Lung (tissue), 4 donors: ENCODE results near the genes NMRK1, PSAT1 and TLE4.

GRCh38 chr9:75087556-75088404 is at the start of gene NMRK1:
Gene NMRK1 (minus strand): TSS chr9:75088155.
- PRO-cap: bidirectional peak, plus-strand start at chr9:75088482, minus-strand start at chr9:75088216
- RAMPAGE, long total RNA: no peak
- RRBS: 1% methylated on average over 40 of the region's 75 CpGs

GRCh38 chr9:75108397-75109123 is 20.2 kb downstream of the OSTF1 start:
- PRO-cap: no peak
- RAMPAGE, long total RNA: no peak
- RRBS: no CpG with 5 or more reads among the region's 5 CpGs

DNA sequence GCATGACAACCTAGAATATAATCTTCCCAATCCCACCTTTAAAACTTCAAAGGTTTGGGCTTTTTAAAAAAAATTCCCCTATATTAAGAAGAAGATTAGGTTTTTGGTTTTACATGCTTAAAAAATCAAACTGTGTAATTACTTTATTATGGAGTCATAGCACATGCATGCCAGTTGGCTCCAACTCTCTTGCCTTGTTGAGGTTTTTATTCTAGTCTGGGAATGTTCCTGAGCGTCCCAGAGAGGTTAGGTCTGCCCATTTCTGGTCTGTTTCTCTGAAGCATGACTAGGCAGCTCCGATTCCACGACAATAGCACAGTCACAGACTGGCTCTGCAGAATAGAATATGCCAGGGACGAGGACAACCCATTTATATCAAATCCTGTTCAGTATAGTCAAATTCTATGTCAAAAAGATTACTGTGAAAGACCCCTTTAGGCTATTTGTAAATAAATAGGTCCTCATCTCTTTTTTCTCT is 217.0 kb downstream of the PCSK5 start:
- PRO-cap: no peak
- RAMPAGE, long total RNA: no peak
- RRBS: no CpG with 5 or more reads among the region's 4 CpGs

- PRO-cap: no peak
- RAMPAGE, long total RNA: no peak
- RRBS: 0% methylated on average over 1 of the region's 28 CpGs
Observed at GRCh38 chr9:76394708-76395391, 624 bp upstream of the RFK start.

- PRO-cap: no peak
- RAMPAGE, long total RNA: no peak
- RRBS: no CpG with 5 or more reads among the region's 3 CpGs
Observed at GRCh38 chr9:76613964-76614193, 154.9 kb downstream of the GCNT1 start.

DNA sequence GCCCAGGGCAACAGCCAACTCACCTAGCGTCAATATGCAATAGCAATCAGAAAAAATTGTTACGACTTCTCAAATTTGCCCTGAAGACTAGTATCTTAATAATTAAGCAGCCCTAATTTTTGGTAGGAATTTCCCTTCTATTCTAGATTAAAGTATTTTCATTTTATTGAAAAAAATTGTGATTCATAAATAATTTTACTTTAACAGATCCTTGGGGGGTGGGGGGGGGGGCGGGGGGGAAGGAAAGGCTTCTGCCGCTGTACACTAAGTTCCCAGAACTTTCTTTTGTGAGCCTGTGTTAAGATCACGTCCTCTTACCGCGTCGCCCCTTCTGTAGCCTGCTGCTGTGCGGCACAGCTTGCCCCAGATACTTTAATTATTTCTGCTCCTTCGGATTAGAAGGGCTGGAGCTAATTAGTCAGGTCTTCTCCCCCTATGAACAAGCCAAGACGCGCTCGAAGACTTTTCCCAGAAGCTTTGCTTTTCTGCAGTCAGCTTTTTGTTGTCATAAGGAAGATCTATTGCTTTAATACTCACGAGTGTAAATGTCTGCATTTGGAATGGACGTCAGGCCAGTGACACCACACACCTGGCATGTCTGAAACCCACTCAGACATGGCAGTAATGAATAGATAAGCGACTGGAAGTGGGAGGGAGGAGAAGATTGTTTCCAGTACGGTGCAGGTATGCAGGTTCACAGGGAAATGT is 37.1 kb downstream of the PRUNE2 start:
- PRO-cap: no peak
- RAMPAGE, long total RNA: no peak
- RRBS: no CpG with 5 or more reads among the region's 17 CpGs

GRCh38 chr9:77011863-77012695 is 7.4 kb upstream of the FOXB2 start:
- PRO-cap: no peak
- RAMPAGE, long total RNA: no peak
- RRBS: 4% methylated on average over 6 of the region's 39 CpGs

DNA sequence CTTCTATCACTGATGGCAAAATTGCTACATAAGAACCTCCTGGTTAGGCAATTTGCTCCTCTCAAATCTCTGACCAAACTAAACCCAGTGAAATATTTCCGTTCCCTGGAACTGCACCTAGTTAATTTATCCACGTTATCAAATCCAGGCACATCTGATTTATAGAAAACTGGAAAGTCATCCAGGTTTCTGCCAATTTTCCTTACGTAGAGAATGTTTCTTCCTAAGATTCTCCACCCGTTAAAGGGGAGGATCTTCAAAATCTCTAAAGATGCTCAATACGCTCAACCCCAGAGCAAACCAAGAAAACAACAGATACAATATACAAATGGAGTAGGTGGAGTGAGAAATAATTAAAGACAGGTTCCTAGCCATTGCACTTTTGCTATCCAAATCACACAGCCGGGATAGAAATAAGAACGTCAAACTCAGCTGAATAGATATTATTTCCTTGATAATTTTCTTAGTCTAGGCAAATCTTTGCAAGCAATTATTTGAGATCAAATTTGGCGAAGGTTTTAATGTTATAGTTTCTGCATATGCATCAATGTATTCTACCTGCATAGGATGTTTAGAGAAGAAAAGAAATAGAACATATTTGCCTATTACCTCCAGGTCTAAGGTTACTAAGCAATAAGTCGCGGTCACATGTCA is 88.0 kb upstream of the GNA14 start:
- PRO-cap: no peak
- RAMPAGE, long total RNA: no peak
- RRBS: no CpG with 5 or more reads among the region's 10 CpGs

- PRO-cap: no peak
- RAMPAGE, long total RNA: no peak
- RRBS: no CpG with 5 or more reads among the region's 7 CpGs
Observed at GRCh38 chr9:77944651-77945463, 86.8 kb downstream of the GNAQ start.

- PRO-cap: no peak
- RAMPAGE, long total RNA: no peak
- RRBS: no CpG with 5 or more reads among the region's 7 CpGs
Observed at GRCh38 chr9:78035355-78035730, 3.7 kb upstream of the GNAQ start.

DNA sequence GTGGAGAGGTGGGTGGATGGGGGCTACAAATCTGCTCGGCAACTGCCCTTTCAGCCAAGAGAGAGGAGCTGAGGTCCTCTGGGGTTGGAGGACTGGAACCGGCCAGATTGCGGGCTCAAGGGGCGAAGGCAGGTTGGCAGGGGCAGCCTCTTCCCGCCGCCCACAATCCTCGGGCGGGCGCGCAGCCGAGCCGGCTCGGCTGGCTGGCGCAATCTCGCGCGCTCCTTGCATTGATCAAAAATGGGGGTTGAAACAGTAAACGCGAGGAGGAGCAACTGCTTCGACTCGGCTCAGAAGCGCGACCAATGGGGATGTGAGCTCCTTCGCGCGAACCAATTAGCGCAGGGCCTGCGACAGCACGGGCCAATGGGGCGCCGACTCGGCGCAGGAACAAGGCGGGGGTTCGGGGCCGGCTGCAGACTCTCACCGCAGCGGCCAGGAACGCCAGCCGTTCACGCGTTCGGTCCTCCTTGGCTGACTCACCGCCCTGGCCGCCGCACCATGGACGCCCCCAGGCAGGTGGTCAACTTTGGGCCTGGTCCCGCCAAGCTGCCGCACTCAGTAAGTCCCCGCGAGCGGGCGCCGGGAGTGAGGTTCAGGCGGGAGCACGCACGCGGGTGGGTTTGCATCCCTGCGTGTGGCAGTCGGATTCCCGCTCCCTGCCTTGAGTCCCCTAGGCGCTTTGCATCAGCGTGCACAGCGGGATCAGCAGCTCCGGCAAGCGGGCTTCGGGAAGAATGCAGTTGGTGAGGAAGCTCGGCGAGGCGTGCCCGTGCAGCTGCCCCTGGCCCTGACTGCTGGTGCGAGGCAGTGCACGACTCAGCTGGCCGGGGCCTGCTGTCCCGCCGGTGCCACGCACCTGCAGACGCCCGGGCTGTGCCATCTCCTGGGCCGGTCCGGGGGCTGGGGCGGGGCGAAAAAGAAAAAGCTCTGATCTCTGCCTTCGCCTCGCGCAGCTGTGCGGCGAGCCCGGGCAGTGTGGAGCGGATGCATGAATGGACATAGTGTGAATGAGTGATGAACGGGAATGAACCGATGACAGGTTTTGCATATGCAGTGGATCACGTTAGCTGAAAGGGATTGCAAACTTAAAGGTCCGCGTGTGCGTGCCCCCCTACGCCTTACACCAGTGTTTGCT is at the start of gene PSAT1:
PSAT1 (plus strand) TSS at position 416 of the 1,138 bp plus-strand sequence.
- PRO-cap: bidirectional peak, plus-strand start at position 418 of the sequence, minus-strand start at position 112 of the sequence
- RAMPAGE, long total RNA: no peak
- RRBS: 2% methylated on average over 27 of the region's 97 CpGs

DNA sequence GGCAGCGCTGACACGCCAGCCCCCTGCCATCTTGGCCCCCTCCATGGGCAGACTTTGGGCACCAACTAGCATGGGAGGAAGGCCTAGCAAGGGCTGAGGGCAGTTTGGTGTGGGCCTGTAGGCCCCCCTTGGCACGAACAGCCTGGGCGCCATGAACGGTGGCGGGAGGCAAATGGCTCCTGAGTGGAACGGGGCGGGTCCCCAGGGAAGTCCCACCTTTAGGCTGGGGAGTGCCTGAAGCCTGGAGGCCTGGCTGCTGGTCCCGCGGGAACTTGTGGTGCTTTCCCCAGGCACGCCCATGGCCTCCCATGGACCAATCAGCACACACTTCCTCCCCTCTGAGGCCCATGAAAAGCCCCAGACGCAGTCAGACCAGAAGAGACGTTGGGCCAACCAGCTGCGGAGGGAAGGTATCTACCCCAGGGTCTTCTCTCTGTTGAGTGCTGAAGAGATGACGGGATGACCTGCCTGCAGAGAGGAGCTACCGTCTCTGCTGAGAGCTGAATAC is 60.6 kb downstream of the PSAT1 start:
- PRO-cap: no peak
- RAMPAGE, long total RNA: no peak
- RRBS: no CpG with 5 or more reads among the region's 16 CpGs

DNA sequence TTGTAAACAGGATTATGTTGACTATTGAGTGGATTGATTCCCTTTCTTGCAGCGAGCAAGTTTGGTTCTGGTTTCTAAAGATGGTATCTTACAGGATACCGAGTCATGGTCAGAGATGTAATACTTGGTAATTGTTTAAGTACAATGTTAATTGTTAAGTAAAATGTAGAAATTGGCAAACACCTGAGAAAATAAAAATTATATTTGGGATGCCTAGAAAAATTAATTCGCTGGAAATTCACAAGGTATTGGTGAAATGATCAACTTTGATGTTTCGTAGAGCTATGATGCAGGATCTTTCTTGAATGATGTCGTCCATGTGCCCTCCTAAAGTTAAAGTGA is 372.4 kb downstream of the PSAT1 start:
- PRO-cap: unidirectional peak, minus-strand start at position 197 of the sequence
- RAMPAGE, long total RNA: no peak
- RRBS: no CpG with 5 or more reads among the region's 5 CpGs

- PRO-cap: unidirectional peak, plus-strand start at chr9:79571965
- RAMPAGE, long total RNA: no peak
- RRBS: no CpG with 5 or more reads among the region's 33 CpGs
Observed at GRCh38 chr9:79571634-79572347, at the start of gene TLE4. Gene TLE4 (plus strand): TSS chr9:79571965.

GRCh38 chr9:79662688-79663325 is 91.0 kb downstream of the TLE4 start:
- PRO-cap: no peak
- RAMPAGE, long total RNA: no peak
- RRBS: no CpG with 5 or more reads among the region's 9 CpGs

DNA sequence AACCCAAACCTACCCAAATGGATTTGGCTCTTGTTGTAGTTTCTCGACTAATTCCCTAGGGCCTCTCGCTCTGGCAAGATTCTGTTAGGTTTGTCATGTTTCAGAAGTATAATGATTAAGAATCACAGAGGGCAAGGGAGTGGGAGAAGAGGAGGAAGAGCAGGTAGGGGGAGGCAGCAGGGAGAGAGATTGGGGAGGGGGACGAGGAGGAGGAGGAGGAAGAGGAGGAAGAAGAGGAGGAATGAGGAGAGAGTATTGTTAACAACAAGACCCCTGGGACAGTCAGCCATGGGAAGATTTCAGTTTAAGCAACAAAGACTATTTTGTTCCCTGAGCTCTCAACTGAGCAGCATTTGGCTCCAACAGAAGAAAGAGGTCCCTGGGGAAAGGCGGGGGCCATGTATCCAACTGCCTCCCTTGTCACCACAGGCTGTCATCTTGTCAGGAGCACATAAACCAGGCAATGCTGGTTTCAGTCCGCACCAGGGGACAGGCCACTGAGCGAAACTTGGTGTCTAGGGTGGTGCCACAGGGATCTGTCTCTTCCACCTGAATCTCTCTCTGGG is 316.1 kb downstream of the TLE1 start:
- PRO-cap: no peak
- RAMPAGE, long total RNA: no peak
- RRBS: no CpG with 5 or more reads among the region's 6 CpGs

DNA sequence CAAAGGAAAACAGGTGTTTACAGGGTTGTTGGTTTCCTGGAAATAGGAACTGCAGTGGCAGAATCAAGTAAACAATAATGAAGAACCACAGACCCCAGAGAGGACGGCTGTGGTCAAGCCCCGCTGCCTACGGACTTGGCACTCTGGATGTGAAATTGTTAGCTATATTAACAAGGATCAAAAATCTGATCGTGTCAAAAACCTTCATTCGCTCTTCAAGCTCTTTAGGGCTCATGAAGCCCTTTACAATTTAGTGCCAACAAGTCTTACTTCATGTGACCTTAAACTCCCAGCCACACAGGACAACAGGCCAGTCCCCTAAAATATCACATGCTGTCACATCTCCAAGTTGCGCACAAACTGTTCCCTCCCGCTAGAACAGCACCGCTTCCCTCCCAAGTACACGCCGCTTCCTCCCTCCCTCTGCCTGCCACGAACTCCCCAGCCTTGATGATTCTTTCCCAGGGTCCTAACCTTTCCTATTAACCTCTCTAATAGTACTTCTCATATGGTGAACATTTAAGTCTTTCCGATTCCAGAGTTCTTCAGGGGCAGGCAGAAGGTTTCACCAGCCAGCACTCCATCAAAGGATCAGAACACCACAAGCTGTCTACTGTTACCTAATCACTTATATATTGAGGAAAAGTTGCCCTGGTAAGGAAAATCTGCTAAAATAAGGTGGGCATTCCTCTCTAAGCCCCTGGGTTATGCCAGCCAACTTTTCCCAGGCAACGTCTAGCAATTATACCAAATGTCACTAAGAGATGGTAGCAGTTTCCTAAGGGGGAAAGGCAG is 91.2 kb downstream of the TLE1 start:
- PRO-cap: no peak
- RAMPAGE, long total RNA: no peak
- RRBS: no CpG with 5 or more reads among the region's 13 CpGs

- PRO-cap: no peak
- RAMPAGE, long total RNA: no peak
- RRBS: no CpG with 5 or more reads among the region's 17 CpGs
Observed at GRCh38 chr9:81633724-81634431, 55.5 kb downstream of the TLE1 start.

- PRO-cap: no peak
- RAMPAGE, long total RNA: no peak
- RRBS: 4% methylated on average over 23 of the region's 66 CpGs
Observed at GRCh38 chr9:81687041-81688058, 2.0 kb downstream of the TLE1 start.

DNA sequence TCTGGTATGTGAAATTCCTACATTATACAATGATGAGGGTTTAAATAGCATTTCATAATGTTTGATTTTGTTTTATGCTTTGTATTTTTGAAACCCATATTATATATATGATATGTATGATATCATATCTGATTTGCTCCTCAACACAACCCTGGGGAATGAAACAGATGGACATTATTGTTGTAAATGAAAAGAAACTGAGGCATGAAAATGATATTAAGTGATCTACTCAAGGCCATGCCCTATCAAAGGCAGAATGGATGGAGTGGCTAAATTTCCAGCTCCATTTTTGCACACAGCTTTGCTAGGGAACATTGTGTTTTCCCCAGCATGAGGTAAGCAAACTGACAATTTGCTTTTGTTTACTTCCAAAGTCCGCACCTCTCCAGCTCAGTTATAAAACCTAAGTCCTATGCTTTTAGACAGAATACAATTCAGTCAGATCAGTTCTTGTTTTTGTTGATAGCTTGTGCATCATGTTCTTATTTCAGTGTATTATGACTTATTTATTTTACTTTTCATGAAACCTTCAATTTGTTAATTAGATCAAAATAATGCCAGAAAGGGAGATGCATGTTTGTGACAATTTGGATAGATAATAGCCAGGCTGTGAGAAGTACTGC is 380.6 kb downstream of the SPATA31D1 start:
- PRO-cap: no peak
- RAMPAGE, long total RNA: no peak
- RRBS: no CpG with 5 or more reads among the region's 1 CpG